Hepatocyte (in vitro differentiated cells and primary cell): ENCODE data around the gene PRKCE.

- RAMPAGE, long total RNA, result no peak
- RRBS, result no CpG with 5 or more reads among the region's 1 CpG
Measured at GRCh38 chr2:43302136-43302620, 75.8 kb upstream of the ZFP36L2 start.

DNA sequence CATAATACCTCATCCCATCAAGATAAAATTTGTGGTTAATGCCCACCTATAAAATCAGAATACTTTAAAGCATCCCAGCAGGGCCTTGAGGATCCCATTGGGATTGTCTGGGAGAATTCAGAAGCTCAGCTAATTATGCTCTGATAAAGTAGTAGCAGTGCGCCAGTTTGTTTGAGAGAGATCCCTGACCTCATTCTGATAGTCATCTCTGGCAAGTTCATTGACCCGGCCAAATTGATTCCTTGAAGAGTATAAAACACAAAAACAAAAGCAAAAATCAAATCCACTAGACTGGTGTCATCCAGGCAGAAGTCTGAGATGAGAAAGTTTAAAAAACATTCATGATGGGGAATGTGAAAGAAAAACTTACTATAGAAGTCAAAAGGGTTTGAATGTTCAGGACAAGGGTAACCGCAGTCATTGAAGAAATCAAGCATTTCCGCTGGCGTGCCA is 14.1 kb downstream of the ABCG5 start:
- RAMPAGE, long total RNA, result no peak
- RRBS, result no CpG with 5 or more reads among the region's 5 CpGs

- RAMPAGE, long total RNA, result no peak
- RRBS, result no CpG with 5 or more reads among the region's 5 CpGs
Measured at GRCh38 chr2:43840997-43841352, 2.2 kb downstream of the ABCG8 start.

DNA sequence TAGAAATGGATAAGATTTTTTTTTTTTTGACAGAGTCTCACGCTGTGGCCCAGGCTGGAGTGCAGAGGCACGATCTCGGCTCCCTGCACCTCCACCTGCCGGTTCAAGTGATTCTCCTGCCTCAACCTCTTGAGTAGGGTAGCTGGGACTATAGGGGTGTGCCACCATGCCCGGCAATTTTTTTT is 3.1 kb downstream of the ABCG8 start:
- RAMPAGE, long total RNA, result no peak
- RRBS, result no CpG with 5 or more reads among the region's 5 CpGs

GRCh38 chr2:43963385-43963972 is 32.3 kb downstream of the LRPPRC start:
- RAMPAGE, long total RNA, result no peak
- RRBS, result no CpG with 5 or more reads among the region's 3 CpGs

GRCh38 chr2:43993362-43994198 is 2.2 kb downstream of the LRPPRC start:
- RAMPAGE, long total RNA, result no peak
- RRBS, result no CpG with 5 or more reads among the region's 7 CpGs

GRCh38 chr2:44086740-44087716 is 81.6 kb upstream of the PPM1B start:
- RAMPAGE, long total RNA, result no peak
- RRBS, result 3% methylated on average over 17 of the region's 40 CpGs

DNA sequence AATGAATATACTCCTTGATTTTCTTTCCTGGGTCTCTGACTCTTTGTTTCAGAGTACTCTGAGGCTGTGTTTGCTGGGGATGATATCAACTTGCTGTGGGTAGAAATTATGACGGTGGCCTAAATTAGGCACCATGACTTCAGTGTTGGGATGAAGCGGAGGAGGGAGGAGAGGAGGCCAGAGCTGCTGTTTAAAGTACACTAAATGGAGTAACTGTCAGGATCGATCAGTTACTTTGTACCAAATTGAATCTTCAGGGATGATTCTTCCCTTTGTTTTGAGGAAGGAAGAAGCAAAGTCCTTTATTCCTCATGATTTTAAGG is 65.4 kb upstream of the PPM1B start:
- RAMPAGE, long total RNA, result no peak
- RRBS, result no CpG with 5 or more reads among the region's 3 CpGs

- RAMPAGE, long total RNA, result no peak
- RRBS, result no CpG with 5 or more reads among the region's 3 CpGs
Measured at GRCh38 chr2:44181052-44181678, 12.5 kb downstream of the PPM1B start.

GRCh38 chr2:44245584-44246111 is 29.6 kb upstream of the SLC3A1 start:
- RAMPAGE, long total RNA, result no peak
- RRBS, result no CpG with 5 or more reads among the region's 3 CpGs

DNA sequence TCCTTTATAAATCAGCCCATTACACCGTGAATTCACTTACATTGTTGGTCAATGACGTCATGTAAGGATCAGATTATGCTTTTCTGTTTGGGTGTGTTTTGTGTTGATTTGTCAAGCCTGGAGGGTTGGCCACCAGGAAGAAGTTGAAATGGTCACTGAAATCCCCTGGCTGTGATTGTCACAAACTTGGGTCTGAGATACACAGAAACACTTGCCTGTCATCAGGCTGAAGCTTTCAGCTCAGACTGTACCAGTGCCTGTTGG is 7.0 kb upstream of the SLC3A1 start:
- RAMPAGE, long total RNA, result no peak
- RRBS, result no CpG with 5 or more reads among the region's 2 CpGs

GRCh38 chr2:44503639-44504130 is 141.9 kb downstream of the CAMKMT start:
- RAMPAGE, long total RNA, result no peak
- RRBS, result no CpG with 5 or more reads among the region's 7 CpGs

- RAMPAGE, long total RNA, result no peak
- RRBS, result 14% methylated on average over 21 of the region's 62 CpGs
Measured at GRCh38 chr2:44801327-44802425, 139.8 kb upstream of the SIX3 start.

- RAMPAGE, long total RNA, result no peak
- RRBS, result 2% methylated on average over 36 of the region's 100 CpGs
Measured at GRCh38 chr2:45651409-45652474, at the start of gene PRKCE. TSS of gene PRKCE (plus strand) at chr2:45651675.

- RAMPAGE, long total RNA, result no peak
- RRBS, result no CpG with 5 or more reads among the region's 4 CpGs
Measured at GRCh38 chr2:45692235-45692713, 40.8 kb downstream of the PRKCE start.

- RAMPAGE, long total RNA, result no peak
- RRBS, result no CpG with 5 or more reads among the region's 5 CpGs
Measured at GRCh38 chr2:45722960-45723528, 71.6 kb downstream of the PRKCE start.

DNA sequence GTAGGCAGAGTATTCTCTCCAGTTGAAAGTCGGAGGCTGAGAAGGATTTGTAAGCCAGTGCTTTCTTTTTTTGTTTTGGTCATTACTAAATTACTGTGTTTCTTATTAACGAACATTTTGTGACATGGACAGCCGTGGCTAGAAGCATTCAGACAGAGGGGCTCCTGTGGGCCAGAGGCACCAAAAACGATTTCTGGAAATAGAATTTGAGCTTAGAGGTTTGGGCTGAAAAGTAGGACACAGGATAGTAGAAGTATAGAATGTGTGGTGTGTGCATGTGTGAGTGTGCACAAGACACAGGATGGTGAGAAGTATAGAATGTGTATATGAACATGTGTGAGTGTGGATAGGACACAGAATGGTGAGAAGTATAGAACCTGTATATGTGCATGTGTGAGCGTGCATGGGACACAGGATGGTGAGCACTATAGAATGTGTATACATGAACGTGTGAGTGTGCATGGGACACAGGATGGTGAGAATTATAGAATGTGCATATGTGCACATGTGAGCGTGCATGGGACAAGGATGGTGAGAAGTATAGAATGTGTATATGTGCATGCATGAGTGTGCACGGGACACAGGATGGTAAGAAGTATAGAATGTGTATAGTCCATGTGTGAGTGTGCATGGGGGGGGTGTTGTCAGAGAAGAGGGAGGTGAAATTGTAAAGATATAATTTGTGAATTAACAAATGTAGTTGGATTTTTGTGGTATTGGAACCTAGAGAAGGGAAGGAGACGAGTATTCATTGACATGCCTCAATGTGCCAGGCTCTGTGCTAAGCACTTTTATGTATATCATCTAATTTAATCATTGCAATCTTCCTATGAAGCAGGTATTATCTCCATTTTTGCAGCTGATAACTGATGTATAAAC is 275.3 kb downstream of the PRKCE start:
- RAMPAGE, long total RNA, result no peak
- RRBS, result no CpG with 5 or more reads among the region's 9 CpGs

- RAMPAGE, long total RNA, result no peak
- RRBS, result no CpG with 5 or more reads among the region's 2 CpGs
Measured at GRCh38 chr2:46096148-46096793, 200.9 kb upstream of the EPAS1 start.

DNA sequence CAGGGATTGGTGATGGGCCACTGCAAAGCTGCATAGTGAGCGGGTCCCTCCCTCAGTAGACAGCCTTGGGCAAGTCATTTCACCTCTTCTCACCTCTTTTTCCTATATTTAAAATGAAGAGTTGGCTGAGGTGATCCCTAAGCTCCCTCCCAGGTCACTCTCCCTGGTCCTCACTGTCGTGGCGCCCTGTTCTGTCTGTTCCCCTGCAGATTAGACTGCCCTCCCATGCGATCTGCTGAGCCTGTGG is 78.1 kb downstream of the EPAS1 start:
- RAMPAGE, long total RNA, result no peak
- RRBS, result no CpG with 5 or more reads among the region's 4 CpGs

DNA sequence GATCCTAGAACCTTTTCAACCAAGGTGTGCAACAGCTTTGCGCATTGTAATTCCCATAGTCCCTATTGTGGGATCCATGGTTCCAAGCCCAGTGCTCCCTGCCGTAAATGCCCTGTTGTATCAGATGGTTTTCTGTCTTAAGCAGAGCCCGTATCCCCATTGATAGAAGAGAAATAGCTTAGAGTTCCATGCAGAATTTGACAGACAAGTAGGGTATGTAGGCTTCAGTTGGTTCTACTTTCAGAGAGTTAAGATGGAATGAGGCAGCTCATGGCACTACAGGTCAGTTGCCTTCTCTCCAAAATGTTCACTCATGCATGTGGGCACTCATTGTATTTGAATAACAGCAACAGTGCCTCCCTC is 4.5 kb upstream of the ATP6V1E2 start:
- RAMPAGE, long total RNA, result no peak
- RRBS, result no CpG with 5 or more reads among the region's 3 CpGs